ENCODE results near the gene IFRD1.

GRCh38 chr7:111393208-111393921 is 168.9 kb downstream of the IMMP2L start:
- PRO-cap, result no peak

DNA sequence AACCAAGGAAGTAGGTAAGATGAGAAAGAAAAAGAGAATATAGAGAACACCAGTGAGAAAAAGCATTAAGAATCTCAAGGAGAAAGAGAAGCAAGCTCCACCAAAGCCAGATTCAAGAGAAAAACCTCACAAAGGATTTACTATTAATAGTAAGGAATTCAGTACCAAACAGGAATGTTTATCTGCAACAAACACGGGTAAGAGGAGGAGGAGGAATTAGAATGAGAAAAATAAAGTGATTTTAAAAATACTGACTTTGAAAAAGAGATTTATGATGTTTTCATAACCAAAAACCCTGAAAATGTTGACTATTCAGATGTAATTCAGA is 311.3 kb upstream of the IMMP2L start:
- PRO-cap, result no peak

- PRO-cap, result bidirectional peak, plus-strand start at chr7:112450046, minus-strand start at chr7:112450000; bidirectional peak, plus-strand start at chr7:112450460, minus-strand start at chr7:112450301; bidirectional peak, plus-strand start at chr7:112451050, minus-strand start at chr7:112450841
Observed at GRCh38 chr7:112449826-112450884, at the start of gene IFRD1. Gene IFRD1, plus strand, starts transcription at chr7:112450460.

DNA sequence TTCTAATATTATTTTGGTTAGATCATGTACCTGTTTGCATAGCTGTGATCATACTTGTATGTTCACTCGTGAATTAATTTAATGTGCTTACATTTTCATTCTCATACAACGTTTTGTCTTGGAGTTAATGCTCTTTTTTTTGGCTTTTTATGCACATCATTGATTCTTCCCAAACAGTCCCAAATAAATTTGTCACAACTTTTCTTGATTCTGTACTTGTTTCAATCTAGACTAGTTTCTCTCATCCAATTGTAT is 3.1 kb upstream of the LSMEM1 start:
- PRO-cap, result no peak

DNA sequence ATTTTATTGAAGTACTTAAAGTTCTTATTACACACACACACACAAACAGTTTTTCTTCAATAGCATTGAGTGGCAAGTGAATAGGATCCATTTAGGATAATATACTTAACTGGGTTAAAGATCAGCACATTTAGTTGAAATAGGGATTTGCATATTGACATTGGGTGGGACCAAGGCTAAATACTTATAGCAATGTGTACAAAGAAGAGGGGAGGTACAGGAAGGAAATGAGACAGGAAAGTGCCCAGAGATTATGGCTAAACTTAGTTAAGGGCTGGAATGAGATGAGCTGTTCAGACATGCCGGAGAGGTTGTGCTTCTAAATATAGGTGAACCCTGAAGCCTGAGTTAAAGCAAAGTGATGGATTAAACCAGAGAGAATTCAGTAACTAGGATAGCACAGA is 95.1 kb downstream of the LSMEM1 start:
- PRO-cap, result no peak

DNA sequence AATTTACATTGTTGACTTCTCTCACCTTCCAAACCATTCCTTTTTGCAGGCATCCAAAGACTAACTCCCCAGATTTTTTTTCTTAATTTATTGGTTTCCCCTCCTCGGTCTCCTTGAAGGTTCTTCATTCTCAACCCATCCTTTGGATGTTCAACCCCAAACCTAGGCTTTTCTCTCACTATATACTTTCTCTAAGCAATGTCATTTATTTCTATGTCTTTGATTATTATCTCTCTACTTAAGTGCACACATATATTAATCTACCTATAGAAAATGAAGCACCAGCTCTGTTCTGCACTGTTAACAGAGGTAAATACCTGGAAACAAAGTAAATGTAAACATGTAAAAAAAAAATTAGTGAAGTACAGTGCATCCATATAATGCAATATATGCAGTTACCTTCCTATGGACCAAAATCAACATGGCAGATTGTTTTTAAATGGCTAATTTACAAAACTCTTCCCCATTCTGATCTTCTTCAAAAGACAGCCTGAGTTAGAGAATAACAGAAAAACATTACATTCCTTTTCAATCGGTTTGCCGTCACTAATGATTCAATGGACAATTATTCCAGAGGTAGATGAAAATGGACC is 2.0 kb downstream of the TMEM168 start:
- PRO-cap, result no peak

DNA sequence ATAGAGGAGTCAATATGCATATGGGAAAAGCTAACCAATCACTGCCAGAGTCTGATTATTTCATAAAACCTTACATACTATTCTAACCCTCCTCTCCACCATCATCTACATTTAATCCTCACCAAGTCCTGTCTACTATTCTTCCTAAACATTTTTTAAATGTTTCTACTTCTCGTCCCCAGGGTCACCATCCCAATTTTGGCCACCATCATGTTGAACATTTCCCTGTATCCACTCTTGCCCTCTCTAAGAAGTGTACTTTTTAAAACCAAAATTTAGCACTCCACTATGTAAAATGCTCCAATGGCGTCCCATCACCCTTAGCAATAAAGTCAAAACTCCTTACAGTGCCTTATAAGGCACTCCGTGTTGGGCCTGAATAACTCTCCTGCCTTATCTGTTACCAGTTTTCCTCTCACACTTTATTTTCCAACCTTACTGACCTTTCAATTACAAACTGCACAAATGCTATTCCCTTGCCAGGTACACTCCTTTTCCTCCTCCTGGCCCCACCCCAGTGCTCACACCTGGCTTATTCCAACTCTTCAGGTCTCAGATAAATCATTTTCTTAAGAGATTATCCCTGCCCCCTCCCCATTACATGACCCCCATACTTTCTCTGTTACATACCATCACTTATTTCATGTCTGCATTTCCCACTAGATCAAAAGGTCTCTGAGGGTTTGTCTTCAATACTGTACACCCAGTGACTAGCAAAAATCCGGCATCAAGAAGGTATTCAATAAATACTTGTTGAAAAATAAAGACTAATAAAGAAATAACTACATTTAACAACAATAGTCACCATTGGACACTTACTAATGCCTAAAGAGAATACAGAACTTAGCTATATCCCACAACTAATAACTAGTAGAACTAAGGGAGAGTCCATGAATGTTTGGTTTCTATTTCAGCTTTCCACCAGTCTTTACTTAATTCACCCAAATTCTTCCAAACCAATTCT is 1.3 kb downstream of the TMEM168 start:
- PRO-cap, result no peak

- PRO-cap, result bidirectional peak, plus-strand start at chr7:112940078, minus-strand start at chr7:112939875; bidirectional peak, plus-strand start at chr7:112940404, minus-strand start at chr7:112940315; unidirectional peak, minus-strand start at chr7:112940621
Observed at GRCh38 chr7:112939982-112940725, 479 bp upstream of the BMT2 start.

GRCh38 chr7:114086049-114087025 is 167.5 kb upstream of the PPP1R3A start:
- PRO-cap, result bidirectional peak, plus-strand start at chr7:114086182, minus-strand start at chr7:114086138; unidirectional peak, minus-strand start at chr7:114086408

- PRO-cap, result no peak
Observed at GRCh38 chr7:114509591-114510083, 95.0 kb downstream of the FOXP2 start.

GRCh38 chr7:114922433-114923124 is 685 bp downstream of the MDFIC start:
- PRO-cap, result bidirectional peak, plus-strand start at chr7:114922476, minus-strand start at chr7:114922470; unidirectional peak, minus-strand start at chr7:114922543

DNA sequence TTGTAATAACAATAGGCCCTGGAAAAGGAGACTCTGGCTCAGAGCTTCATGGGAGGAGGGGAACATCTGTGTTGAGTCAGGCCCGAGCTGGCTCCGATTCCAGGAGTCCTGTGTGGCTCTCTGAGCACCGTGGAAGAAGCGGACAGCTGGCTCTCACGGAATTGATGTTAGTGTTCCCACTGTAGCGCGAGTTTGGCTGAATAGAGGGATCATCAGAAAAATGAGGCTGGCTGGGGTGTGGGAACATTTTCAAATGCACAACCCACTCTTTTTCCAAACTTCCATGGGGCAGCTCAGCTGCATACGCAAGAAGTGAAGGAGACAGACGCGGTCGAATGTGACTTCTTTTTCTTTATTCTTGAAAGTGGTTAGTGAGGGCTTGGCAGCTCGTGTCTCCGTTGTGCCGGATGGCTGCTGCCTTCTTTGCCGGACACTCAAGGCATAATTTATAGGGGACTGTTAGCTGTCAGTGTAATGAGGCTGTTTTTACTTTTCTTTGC is 22.9 kb downstream of the MDFIC start:
- PRO-cap, result no peak

DNA sequence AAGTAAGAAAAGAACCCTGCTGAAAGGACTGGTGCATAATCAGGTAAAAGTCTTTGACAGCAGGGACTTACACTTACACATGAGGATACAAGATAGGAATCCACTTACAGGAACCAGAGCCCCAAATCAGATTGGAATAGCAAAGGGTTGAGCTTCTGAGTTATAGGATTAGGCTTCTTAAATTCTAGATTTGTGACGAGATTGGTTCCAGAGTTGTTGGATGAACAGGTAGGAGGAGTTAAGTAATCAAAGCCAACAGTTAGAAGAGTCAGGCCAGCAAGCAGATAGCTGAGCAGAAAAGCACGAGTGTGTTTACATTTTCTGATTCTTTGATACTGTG is 166.9 kb downstream of the MDFIC start:
- PRO-cap, result no peak

- PRO-cap, result no peak
Observed at GRCh38 chr7:115145418-115145846, 223.5 kb downstream of the MDFIC start.

DNA sequence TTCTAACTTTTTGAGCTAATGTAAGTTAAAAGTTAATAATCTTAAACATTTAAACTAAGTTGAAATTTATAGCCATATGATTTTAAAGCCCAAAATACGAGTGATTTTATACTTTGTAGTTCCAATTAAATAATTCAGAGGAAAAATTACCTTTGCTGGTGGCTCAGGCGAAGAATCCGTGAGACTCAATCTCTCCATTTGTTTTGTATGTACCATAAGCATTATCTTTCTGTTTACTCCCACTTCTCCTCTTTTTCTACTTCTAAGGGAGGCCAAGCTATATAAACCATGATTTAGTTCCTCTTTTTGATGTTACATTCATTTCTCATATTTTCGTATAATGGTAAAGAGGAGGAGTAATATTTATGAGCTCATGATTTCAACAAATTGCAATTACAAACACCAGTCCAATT is 50.7 kb upstream of the TES start:
- PRO-cap, result no peak

GRCh38 chr7:116226335-116226964 is 16.1 kb downstream of the TES start:
- PRO-cap, result no peak

GRCh38 chr7:116315192-116315829 is 105.0 kb downstream of the TES start:
- PRO-cap, result no peak

DNA sequence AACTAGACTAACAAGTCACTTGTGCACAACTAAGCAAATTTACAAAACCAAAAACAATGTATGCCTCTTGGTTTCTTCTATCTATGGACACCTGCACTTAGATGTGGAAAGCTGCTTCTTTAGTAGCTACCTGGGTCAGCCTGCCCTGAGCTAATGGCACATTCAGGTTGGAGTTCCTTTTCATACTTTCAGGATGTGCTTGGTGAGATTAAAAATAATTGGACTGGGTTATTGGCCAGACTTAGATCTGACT is 2.4 kb downstream of the CAV1 start:
- PRO-cap, result no peak

- PRO-cap, result no peak
Observed at GRCh38 chr7:116772444-116772999, 89.9 kb upstream of the CAPZA2 start.

- PRO-cap, result no peak
Observed at GRCh38 chr7:116780781-116781419, 81.5 kb upstream of the CAPZA2 start.